Thoracic aorta endothelial cell (primary cell): Measurements from ENCODE around the gene BAZ2B.

DNA sequence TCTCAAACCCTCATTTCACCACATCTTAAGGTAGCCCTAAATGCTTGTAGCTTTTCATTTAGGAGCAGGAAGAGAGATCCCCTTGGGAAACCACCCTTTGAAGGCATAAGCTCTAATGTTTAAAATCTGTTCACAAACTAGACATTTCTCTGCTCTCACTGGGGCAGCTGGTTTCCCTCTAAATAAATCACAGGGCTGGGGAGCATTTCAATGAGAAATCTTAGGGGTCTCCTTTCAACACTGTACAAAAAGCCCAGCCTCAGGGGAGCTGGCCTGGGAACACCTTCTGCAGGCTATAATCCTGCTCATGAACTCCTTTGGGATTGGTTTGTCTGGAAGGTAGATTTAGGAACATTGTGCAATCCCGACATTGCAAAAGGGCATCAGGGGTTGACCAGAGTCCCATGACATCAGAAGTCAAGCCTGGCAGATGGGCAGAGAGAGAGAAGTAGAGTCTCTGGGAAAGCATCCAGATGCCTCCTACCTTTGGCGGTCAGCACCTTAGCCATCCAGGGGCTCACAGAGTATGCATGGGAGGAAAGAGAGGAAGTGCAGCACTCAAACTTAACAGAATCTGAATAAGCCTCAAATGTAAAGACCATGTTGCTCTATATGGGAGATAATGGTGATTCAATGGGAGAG lies 58.6 kb upstream of the UPP2 start:
- CAGE, long polyA plus RNA, result no peak

DNA sequence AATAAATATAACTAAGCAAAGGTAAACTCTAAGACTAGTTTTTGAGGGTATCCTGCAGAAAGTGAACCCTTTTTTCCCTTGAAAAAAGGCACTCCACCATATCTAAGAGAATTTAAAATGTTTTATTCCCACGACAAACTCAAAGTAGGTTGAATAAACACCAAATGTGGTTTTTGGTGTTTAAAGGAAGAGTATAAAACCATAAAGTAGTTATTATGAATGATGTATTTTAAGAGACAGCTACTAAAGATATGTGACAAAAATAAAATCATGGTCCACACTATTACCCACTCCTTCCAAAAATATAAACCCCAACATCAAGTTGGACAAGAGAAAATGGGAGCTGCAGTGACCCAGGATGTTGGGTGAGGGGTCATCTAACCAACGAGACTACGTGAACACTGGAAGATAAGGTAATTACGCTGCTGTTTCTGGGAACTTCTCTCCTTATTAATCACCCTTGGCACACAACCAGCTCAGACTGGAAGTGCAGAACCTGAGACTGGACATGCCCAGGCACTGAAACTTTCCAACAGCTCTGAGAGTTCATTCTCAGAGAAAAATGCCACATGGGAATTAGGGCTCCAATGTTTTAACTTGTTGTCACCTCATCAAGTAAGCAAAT lies 135.4 kb downstream of the CCDC148 start:
- CAGE, long polyA plus RNA, result no peak

DNA sequence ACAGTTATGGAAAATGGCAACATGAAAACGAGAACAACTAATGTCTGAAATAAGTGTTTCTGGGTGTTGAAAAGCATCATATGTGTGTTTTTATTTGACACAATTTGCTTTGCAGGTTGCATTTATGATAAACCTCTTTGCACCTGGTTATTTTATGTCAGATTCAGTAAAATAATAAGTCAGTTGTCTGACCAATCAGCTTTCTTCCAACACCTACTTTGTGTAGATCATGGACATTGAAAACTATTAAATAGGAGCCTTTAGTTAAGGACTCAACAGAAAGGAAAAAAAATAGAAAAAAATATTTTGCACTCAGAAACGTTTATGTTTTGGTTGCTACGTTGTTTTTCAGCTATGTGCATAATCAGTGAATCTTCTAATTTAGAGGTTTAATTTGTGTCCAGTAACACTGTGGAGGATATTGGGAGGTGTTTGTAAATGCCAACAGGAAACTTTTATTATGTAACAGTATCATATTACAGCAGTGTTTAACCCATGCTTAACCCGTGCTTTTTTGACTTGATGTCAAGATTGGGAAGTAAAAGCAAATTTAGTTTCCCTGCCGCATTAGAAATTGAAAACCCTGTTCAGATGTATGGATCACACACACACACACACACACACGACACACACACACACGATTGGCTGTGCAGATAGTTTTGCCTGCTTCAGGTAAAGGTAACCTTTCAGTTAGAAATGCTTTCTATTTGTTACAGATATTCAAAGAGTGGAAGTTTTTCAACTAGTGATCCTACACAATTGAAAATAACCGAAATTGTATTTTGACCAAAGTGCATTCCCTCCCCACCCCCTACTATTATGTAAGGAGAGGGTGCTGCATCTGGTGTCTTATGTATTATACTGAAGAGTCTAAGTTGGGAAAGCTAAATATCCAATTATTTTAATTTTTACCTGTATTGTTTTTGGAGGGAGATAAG lies 2.7 kb downstream of the PKP4 start:
- CAGE, long polyA plus RNA, result no peak

- CAGE, long polyA plus RNA, result no peak
These were observed 51.3 kb upstream of the DAPL1 start for GRCh38 chr2:158743688-158744313.

GRCh38 chr2:158893940-158894650 lies 74.3 kb upstream of the TANC1 start:
- CAGE, long polyA plus RNA, result no peak

DNA sequence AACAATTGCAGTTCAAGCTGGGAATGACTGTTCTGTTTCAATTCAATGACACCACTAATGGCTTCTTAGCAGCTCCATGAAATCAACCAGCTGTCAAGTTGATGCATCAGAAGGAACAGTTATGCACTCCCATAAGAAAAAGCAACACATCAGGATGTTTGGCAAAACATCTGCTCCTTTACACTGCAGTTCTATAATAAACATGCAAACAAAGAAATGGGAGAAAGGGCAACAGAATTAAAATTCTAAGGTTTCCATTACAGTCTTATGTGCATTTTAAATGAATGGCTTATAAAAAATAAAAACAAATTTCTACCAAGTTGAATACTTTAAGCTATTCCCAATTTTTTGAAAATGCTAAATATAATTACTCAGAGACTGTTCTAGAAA lies 3.7 kb downstream of the BAZ2B start:
- CAGE, long polyA plus RNA, result no peak

DNA sequence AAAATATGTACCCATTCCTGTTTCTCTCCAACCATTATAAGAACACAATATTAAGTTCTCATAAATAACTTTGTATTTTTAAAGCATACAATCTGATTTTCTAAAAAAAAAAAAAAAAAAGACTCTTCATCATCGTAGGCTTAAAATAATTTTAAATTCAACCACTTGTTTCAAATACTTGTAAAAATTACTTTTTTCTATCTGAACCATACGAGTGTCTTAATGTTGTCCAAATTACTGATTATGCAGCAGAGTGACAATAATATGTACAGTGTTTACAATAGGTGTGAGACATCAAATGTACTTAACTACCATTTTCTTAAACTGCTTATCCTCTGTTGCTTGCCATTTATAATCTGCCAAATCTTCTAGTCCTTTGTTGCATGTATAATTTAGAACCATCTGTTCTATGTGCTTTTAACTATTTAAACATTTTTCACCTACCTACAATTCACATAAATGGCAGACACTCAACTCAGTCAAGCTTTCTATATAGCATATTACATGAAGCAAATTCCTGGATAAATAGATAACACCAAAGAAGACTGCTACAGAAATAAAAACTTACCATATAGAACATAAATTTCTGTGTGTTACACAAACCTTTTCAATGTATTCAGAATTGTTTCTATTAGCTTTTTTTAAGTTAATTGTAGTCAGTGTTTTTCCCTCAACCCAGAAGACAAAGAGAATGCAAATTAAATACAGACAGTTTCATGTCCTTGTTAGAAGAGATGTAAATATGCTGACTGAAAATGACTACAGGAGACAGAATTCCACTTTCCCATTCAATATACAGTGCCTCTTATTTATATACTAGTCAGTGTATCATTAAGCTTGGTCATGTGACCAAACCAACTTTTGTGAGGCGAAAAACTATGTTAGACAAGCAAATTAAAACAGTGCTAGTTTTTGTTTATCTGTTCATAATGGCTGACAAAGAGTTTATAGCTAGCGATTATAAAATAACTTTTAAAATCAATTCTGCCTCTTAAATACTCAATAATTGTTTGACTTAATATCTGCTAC lies 2.7 kb downstream of the BAZ2B start:
- CAGE, long polyA plus RNA, result no peak

- CAGE, long polyA plus RNA, result no peak
These were observed at the start of gene BAZ2B for GRCh38 chr2:159616252-159616871. TSS of gene BAZ2B (minus strand) at chr2:159616548.

- CAGE, long polyA plus RNA, result no peak
These were observed 38.4 kb downstream of the MARCHF7 start for GRCh38 chr2:159750398-159751496.

GRCh38 chr2:159903454-159904046 lies 1.0 kb downstream of the LY75 start:
- CAGE, long polyA plus RNA, result no peak

- CAGE, long polyA plus RNA, result no peak
These were observed 11.2 kb downstream of the PLA2R1 start for GRCh38 chr2:160051254-160051568.

GRCh38 chr2:160155030-160155314 lies 45.1 kb downstream of the ITGB6 start:
- CAGE, long polyA plus RNA, result no peak

DNA sequence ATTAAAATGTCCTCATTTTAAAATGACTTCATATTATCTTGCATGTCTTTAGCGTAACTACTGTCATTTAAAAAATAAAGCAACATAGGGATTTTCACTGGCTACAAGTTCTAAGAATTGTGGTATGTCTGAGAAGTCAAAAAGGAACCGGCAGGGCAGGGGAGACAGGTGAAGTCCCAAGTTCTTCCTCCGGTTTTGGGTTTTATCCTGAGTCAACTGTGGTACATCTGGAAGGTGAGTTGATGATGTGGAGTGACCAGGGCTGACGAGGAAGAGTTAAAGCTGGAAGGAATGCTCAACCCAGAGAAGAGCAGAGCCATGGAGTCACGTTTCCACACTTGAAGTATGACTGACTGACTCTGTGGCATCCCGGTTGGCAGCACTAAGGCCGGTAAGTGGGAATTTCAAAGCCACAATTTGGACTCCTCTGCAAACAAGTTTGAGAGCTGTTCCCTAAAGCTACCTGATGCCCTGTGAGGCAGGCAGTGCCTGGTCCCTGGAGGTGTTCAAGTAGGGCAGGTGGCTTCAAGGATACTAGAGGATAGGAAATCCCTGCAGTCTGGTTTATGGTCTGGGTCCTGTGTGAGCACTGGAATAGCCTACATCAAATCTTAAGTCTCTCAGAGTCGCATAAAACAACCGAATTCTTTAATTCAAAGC lies 69.2 kb upstream of the ITGB6 start:
- CAGE, long polyA plus RNA, result no peak

GRCh38 chr2:160446289-160446949 lies 47.2 kb downstream of the RBMS1 start:
- CAGE, long polyA plus RNA, result no peak

GRCh38 chr2:161159768-161160149 lies 469 bp upstream of the TANK start:
- CAGE, long polyA plus RNA, result no peak

- CAGE, long polyA plus RNA, result no peak
These were observed 9.2 kb downstream of the TANK start for GRCh38 chr2:161169336-161169879.

- CAGE, long polyA plus RNA, result no peak
These were observed 1.3 kb downstream of the SLC4A10 start for GRCh38 chr2:161625519-161625880.

- CAGE, long polyA plus RNA, result no peak
These were observed 36.0 kb downstream of the GCA start for GRCh38 chr2:162379689-162380582.

GRCh38 chr2:162710432-162710744 lies 128.2 kb downstream of the KCNH7 start:
- CAGE, long polyA plus RNA, result no peak

DNA sequence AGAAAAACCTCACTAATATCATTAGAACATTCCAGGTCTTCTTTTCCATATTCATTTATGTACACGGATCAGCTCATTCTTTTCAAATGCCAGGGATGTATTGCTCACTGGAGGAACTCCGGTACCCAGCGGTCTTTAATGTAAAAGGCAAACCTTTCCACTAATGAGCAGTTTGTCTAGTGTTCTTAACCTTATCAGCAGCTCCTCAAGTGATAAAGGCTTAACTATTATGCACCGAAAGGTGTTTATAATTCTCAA lies 142.8 kb downstream of the FIGN start:
- CAGE, long polyA plus RNA, result no peak